H7 (cell line): Measurements from ENCODE around the genes DMRTB1 and LRRC42.

DNA sequence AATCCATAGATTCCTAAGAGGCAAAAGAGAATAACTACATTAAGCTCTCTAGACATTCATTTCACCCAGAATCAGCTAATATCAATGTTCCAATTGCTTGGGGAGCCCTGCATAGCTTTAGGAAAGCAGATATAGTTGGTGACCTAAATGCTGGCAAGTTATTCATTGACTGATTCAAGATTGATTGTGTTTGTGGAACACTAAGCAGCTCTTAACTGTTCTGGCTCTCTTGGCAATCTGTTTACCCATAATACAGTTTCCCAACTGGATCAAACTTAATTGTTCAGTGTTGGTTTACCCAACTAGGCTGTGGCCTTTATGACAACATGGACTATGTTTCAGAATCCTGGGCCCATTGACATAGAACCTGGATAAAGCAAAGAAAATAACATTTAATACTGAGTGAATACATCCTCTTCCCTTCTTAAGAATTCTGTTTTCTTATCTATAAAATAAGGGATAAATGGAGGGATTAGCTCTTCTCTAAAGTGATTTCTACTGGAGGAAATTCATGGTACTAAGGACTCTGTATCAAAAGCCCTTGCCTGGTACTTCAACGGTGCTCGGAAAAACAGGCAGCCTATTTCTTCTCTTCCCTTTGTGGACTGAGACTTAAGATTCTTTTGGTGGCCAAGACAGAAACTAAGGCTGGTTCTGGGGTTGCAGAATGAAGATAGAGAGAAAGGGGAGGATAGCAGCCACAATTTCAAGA lies 83.5 kb downstream of the NRDC start:
- RAMPAGE, long total RNA = no peak

GRCh38 chr1:51976704-51977673 lies 13.5 kb downstream of the RAB3B start:
- RAMPAGE, long total RNA = no peak

- RAMPAGE, long total RNA = no peak
These were observed 17.1 kb downstream of the CC2D1B start for GRCh38 chr1:52348494-52349680.

- RAMPAGE, long total RNA = no peak
These were observed 2.4 kb downstream of the TUT4 start for GRCh38 chr1:52550512-52550843.

DNA sequence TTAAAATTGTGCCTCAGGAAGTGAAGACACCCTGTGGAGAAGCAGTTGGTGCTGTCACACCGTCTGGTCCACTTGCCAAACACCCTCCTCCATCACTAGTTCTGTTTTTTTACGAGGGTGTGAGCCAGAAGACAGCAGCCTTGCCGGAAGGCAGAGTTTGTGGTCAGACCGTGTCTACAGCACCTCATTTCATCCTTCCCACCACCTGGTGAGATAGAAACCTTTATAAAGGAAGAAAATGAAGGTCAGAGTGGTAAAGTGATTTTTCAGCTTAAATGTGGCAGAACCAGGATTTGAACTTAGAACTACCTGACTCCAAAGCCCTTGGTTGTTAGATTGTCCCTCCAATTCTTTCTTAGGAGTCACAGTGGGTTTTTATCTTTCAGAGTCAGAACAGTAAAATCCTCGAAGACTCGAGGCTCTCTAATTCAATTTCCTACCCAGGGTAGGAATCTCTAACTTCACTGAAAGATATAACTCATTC lies 4.6 kb downstream of the SHISAL2A start:
- RAMPAGE, long total RNA = no peak

DNA sequence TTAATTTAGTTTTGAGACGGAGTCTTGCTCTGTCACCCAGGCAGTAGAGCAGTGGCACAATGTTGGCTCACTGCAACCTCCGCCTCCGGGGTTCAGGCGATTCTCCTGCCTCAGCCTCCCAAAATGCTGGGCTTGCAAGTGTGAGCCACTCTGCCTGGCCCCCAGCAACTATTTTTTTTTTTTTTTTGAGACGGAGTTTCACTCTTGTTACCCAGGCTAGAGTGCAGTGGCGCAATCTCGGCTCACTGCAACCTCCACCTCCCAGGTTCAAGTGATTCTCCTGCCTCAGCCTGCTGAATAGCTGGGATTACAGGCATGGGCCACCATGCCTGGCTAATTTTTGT lies 23.8 kb downstream of the ZYG11B start:
- RAMPAGE, long total RNA = no peak

DNA sequence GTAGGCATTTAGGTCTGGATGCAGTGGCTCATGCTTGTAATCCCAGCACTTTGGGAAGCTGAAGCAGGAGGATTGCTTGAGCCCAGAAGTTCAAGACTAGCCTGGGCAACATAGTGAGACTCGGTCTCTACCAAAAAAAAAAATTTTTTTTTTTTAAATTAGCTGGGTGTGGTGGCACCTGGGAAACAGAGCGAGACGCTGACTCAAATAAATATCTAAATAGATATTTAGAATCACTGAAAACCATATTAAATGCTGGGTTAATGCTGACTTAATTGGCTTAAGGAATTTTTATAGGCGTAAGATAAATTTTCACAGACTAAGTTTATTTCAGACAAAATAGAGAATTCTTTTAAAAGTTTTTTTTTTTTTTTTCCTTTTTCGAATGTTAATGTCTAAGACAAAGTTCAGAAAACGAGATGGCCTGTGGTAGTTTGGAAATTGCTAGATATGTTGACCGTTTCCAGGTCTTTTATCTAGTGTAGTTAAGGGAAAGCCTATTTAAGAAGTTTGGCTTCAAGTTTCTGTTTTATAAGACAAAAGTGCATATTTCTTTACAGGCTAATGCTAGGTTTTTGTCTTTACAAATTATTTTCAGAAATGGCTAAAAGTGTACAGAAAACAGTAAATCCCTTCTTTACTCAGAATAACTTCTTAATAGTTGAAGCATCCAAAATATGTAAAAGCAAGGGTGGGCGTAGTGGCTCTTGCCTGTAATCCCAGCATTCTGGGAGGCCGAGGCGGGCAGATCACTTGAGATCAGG lies 19.2 kb upstream of the ZYG11A start:
- RAMPAGE, long total RNA = no peak

GRCh38 chr1:53083350-53084119 lies 21.5 kb downstream of the PODN start:
- RAMPAGE, long total RNA = no peak

DNA sequence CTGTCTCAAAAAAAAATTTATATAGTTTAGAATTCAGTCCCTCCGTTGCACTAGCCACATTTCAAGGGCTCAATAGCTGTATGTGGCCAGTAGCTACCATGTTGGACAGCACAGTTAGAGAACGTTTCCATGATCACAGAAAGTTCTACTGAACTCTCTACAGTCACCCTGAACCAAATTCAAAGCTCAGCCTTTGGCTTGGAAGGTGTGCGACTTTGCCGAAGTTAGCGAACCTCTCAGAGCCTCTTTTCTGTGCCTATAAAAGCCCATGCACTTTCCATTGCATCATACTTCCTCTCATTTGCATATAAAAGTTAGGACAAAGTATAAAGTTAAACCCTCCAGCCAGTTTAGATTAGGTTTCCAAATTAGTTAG lies 4.7 kb upstream of the SLC1A7 start:
- RAMPAGE, long total RNA = no peak

- RAMPAGE, long total RNA = no peak
These were observed 932 bp downstream of the CZIB start for GRCh38 chr1:53219520-53219884.

DNA sequence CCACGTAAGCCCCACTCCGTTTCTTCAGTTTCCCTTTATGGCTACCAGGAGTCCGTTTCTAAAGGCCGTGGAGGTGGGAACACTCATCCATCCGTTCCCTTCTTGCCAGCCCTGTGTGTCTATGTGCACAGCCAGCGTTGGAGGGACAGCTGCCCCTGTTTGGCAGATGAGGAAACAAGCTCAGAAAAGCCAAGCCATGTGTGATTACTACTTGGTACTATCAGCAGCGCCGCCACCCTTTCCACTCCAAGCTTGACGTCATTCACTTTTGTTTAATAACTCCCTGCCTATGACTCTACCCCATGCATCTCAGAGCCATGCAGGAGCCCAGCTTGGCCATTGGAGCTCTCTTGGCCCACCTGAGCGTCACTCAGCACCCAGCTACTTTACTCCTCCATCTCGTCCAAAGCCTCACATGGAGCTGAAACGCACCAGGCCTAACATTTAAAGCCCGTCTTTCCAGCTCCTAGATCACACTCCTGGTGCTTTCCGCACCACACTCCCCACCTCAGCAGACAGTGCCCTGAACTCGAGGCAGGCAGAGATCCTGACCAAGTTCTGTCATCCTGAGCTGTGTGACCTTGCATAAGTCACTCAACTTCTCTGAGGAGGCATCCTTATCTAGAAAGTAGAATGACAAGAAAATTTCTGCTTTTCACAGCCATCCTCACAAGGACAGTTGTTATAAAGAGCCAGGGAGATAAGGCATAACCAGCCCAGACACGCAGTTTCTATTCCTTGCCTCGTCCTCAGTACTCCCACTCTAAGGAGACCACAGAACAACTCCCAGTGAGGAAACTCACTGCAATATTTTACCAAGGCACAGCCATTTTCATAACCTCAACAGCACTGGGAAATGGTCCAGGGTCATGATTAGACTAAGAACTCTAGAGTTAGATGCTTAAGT lies 3.3 kb downstream of the LRP8 start:
- RAMPAGE, long total RNA = no peak

- RAMPAGE, long total RNA = no peak
These were observed 1.9 kb downstream of the LRP8 start for GRCh38 chr1:53325920-53326386.

DNA sequence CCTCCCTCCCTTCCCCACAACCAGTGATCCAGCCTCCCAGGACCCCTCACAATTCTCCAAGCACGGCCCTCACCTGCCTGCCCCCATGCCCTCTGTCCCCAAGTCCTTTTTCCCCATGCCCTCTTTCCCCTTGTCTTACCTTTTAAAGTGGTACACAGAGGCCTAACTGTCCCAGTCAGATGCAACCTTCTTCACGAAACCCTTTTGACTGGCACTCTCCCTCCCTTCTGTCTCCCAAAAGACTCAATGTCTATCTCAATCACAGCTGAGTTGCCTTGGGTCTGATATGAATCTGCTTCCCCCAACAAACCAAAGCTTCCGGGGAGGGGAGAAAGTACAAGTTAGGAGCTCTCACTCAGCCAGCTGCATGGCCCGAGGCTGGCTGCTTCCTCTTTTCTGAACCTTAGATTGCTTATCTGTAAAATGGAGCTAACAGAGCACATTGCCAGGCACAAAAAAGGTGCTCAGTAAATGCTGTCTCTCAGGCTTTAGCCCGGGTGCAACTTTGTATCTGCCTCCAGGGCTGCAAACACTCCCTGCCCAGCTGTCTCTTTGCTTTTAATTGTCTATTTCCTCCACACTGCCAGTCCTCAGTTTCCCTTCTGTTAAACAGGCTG lies 40.1 kb upstream of the LRP8 start:
- RAMPAGE, long total RNA = no peak

DNA sequence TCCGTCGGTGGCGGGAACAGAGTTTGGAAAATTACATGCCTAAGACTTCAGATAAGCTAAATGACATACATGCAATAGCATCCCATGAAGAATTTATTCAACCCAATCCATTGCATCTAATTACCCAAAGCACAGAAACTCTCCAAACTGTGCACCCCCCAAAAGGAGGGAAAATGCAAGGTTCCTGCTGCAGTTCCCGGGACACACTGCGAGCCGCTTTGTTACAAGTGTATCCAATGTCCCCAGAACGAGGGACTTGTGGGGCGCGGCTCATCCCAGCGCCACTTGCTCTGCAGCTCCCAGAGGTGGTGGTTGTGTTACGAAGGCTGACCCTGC lies at the start of gene DMRTB1:
DMRTB1 (plus strand) TSS at position 284 of the 336 bp plus-strand sequence.
- RAMPAGE, long total RNA = no peak

- RAMPAGE, long total RNA = no peak
These were observed 452 bp downstream of the DMRTB1 start for GRCh38 chr1:53459452-53460249.

- RAMPAGE, long total RNA = no peak
These were observed 83.0 kb downstream of the DMRTB1 start for GRCh38 chr1:53542118-53542579.

- RAMPAGE, long total RNA = no peak
These were observed 93.4 kb downstream of the GLIS1 start for GRCh38 chr1:53645592-53645999.

DNA sequence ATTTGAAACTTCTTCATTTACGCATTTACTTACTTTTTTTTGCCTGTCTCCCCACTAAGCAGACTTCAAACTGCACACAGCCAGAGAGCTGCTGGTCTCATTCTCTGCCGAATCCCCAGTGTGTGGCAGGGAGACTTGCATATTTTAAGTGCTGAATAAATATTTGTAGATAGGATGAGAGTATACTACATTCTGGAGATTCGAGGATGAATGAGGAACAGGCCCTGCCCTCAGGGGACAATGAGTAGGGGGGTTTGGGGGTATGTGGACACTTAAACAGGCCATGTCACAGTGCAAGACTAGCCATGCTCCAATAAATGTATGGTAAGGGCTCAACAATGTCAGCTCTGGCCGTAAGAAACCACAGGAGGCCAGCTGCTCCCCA lies 8.3 kb downstream of the DIO1 start:
- RAMPAGE, long total RNA = no peak

- RAMPAGE, long total RNA = start-site peak on the minus strand at chr1:53946275-53946293, 165 reads; start-site peak on the plus strand at chr1:53946376-53946460, 112 reads
These were observed at the start of gene LRRC42 for GRCh38 chr1:53946208-53946907. LRRC42 (plus strand) TSS chr1:53946350.

- RAMPAGE, long total RNA = no peak
These were observed 5.0 kb downstream of the MRPL37 start for GRCh38 chr1:54204831-54205458.